Metastatic Liver Carcinoma in the Lung (tissue), 2 donors: ENCODE measurements around a stretch of chr21.

- PRO-cap, 2 experiments: peak in 1 of 2 experiments; most common plus-strand start chr21:45288372 (in 1)
Measured at GRCh38 chr21:45288220-45289083, 757 bp upstream of the POFUT2 start.

DNA sequence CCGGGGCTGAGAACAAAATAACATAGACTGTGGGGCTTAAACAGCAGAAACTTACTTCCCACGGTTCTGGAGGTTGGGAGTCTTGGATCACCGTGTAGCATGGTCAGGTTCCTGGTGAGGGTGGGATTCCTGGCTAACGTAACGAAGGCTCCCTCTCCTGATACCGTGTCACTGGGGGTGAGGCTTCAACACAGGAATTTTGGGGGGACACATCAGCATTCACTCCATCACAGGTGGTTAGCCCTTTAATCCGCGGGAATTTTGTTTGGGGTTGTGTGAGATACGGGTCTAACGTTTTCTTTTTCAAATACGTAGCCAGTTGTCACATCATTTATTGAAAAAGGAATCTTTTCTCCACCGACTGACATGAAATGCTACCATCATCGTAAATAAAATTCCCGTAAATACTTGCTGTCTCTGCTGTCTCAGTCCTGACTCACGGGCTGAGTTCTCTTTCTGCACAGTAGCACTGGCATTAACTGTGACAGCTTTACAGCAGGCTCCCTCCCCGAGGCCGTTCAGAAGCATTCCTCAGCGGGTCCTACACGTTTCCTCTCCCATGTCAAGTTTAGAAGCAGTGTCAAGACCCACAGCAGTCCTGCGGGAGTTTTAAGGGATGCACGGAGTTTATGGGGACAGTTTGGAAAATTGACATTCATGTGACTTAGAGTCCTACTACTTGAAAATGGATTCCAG is 8.2 kb upstream of the POFUT2 start:
- PRO-cap, 2 experiments: peak in 1 of 2 experiments; most common plus-strand start position 521 of the sequence (in 1)

DNA sequence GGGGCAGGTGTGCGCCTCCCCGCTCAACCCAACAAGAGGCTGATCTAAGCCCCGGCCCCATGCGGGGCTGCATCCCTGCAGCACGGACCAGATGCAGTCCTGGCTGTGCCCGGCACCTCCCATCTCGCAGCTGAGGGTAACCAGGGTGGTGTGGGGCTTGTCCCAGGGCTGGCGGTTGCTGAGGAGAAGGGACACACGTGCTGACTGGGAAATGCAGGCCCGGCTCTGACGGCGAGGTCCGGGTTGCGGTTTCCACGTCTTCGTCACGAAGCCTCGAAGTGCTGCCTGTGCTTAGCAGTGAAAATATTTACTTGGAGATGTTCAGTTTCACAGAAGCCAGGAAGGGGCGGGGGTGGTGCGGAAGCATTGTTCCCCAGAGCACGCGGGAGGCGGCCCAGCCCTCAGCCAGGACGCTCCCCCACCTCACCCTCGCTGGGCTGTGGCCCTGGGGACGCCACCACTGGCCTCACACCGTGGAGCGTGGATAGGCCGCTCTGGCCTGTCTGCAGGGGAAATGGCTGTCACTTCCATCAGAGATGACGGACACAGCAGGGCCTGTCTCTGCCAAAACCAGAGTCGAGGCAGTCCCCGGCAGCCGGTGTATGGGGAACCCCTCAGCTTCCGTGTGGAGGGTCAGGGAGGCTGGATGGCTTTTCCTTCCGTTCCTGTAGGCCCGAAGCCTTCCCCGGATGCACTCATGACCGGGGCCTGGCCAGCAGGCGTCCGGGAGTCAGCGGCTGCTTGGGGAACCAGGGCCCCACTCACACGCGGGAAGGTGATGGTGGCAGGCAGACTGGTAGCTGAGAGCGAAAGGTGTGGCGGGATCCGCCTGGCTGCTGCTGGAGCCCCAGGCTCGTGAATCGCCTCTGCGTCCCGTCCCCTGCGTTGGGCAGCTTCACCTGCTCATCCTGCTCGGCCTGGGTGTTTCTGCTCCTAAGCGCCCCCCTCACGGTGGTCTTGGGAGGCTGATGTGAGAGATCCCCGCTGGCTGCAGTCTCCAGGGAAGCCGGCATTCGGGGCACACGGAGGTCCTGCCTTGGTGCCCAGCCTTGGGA is 14.6 kb upstream of the POFUT2 start:
- PRO-cap, 2 experiments: peak in 2 of 2 experiments; most common plus-strand start position 469 of the sequence (in 1); most common minus-strand start position 132 of the sequence (in 2)

DNA sequence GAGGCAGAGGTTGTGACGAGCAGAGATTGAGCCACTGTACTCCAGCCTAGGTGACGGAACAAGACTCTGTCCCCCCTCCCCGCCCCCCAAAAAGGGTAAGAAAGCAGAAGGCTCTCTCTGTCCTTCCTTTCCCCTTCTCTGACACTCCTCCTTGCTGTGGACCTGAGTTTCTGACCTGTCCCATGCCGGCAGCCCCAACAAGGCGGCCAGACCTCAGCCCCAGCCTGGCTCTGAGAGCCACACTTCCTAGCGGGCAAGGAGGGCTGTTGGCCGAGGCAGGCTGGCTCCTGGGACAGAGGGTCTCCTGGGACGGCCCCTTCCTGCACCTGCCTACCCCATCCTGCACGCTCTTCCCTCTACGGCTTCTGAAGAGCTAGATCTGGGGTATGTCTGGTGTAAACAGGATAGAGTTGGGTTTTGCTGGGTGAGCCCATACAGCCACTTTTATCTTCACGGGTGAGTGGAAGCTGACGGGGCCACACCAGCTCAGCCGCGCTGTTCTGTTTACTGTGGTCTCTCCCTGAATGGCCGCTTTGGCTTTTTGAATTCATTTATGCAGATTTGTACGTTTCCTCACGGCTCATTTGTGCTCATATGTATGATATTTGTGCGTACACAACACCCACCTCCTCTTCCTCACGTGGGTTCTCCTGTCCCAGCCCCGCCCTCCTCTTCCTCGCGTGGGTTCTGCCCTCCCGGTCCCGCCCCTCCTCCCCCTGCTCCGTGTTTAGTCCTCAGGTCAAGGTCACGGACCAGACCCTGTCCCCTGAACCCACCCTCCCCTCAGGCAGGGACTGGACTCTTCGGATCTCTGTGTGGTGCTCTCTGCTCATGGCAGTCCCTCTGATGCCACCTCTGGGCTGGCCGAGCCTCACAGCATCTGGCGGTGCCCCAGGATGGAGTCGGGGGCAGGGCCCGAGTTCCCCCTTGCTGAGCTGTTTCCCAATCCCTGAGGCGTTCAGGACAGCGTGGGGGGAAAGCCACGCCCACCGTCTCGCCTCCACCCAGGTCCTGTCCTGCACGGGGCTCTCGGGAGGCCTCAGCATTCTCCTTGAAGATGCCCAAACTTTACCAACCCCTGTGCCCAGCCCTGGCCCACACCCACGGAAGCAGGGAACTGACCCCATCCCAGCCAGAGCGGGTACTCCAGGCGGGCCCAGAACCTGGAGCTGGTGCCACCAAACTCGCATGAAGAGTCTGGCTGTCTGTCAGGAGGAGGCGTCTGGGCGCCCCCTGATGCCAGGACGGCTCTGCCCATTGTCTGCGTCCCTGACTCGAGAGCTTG is 34.8 kb upstream of the POFUT2 start:
- PRO-cap, 2 experiments: peak in 1 of 2 experiments; most common plus-strand start position 1,014 of the sequence (in 1); most common minus-strand start position 845 of the sequence (in 1)

GRCh38 chr21:45324657-45325168 is 37.0 kb upstream of the POFUT2 start:
- PRO-cap, 2 experiments: no peak in any of the 2 experiments

- PRO-cap, 2 experiments: peak in 1 of 2 experiments; most common plus-strand start chr21:45409618 (in 1)
Measured at GRCh38 chr21:45409399-45410220, 4.6 kb downstream of the COL18A1 start.

DNA sequence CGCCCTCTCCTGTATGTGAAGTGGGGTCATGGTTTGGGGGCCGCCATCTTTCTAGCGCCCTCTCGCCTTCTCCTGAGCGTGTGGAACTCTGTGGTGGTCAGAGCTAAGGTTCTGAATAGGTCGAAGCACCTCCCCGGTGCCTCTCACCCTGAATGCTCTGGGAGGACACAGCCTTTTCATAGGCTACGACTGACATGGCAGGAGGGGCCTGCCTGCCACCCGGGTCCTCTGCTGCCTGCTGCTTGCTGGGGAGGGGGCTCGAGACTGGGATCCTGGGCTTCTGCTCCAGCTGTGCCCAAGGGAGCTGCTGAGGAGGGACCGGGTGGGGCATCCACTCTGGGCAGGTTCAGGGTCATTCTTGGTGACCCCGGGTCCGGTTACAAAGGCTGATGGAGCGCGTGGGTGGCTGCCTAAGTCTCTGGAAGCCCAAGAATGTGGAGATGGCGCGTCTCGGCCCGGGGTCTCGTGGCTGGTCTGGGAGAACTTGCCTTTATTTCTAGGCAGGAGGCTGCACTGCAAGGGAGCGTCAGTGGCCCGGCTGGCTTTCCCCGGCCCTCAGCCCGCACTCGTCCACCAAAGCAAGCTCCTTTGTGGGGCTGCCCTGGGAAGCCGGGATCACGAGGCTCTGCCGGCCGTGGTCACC is 25.4 kb downstream of the COL18A1 start:
- PRO-cap, 2 experiments: no peak in any of the 2 experiments

- PRO-cap, 2 experiments: peak in 1 of 2 experiments; most common plus-strand start chr21:45469864 (in 1)
Measured at GRCh38 chr21:45469049-45470281, 64.5 kb downstream of the COL18A1 start.

DNA sequence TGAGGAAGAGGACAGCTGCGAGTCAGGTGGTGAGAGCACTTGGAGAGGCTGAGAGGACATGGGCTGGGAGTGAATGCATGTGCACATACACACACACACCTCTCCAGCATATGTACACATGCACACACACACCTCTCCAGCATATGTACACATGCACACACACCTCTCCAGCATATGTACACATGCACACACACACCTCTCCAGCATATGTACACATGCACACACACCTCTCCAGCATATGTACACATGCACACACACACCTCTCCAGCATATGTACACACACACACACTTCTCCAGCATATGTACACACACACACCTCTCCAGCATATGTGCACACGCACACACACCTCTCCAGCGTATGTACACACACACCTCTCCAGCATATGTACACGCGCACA is 58.5 kb downstream of the SLC19A1 start:
- PRO-cap, 2 experiments: no peak in any of the 2 experiments

GRCh38 chr21:45535572-45536020 is 6.6 kb downstream of the SLC19A1 start:
- PRO-cap, 2 experiments: peak in 1 of 2 experiments; most common plus-strand start chr21:45535921 (in 1); most common minus-strand start chr21:45535777 (in 1)

DNA sequence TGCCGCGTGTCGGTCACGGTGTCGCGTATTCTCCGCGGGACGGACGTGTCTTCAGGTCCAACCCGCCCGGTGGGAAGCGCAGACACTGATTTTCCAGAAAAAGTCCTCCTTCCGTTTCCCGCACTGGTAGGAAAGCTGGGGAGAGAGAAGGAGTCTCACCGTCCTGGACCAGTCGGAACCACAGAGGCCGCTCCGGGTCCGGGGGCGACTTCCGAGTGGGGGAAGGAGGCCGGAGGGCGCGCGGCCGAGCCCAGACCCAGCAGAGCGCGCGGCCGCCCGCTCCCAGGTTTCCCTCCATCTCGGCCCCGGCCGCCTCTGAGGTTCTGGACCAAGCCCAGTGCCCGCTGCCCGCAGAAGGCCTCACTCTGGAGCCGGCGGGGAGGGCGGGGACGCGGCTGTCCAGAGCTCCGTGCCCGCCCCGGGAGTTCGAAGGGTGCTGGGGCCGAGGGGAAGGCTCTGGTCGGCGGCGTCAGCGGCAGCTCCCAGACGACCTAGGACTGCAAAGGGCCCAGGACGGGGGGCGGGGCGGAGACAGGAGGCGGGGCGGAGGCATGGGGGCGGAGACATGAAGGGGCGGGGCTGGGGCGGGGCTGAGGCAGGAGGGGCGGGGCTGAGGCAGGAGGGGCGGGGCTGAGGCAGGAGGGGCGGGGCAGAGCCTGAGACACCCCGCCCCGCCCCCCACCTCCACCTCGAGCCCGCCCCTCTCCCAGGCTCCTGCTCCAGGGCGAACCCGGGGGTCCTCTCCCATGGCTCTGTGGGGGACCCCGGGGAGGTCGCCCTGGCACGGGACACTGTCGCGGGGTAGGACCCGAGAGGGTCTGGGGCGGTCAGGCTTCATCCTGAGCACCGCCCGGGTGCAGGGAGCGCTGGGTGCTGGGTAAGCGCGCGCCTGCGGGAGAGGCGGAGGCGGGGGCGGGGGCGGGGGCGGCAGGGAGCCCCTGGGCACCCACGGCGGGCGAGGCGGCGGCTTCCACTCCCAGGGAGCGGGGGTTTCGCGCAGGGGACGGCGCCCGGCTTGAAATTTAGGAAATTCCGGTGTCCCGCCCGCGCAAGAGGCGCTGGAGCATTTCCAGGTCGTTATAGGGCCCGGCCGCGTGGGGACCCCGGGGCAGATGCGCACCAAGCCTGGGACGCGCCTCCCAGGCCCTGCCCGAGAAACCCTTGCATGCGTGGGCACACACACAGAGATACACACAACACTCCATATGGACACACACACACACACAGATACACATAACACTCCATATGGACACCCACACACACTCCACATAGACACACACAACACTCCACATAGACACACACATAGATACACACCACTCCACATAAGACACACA is 48.3 kb upstream of the SLC19A1 start:
- PRO-cap, 2 experiments: peak in 1 of 2 experiments; most common minus-strand start position 485 of the sequence (in 1)

- PRO-cap, 2 experiments: peak in 2 of 2 experiments; most common plus-strand start chr21:45892179 (in 1); most common minus-strand start chr21:45892187 (in 2)
Measured at GRCh38 chr21:45892042-45892710, 89.4 kb upstream of the COL6A1 start.

DNA sequence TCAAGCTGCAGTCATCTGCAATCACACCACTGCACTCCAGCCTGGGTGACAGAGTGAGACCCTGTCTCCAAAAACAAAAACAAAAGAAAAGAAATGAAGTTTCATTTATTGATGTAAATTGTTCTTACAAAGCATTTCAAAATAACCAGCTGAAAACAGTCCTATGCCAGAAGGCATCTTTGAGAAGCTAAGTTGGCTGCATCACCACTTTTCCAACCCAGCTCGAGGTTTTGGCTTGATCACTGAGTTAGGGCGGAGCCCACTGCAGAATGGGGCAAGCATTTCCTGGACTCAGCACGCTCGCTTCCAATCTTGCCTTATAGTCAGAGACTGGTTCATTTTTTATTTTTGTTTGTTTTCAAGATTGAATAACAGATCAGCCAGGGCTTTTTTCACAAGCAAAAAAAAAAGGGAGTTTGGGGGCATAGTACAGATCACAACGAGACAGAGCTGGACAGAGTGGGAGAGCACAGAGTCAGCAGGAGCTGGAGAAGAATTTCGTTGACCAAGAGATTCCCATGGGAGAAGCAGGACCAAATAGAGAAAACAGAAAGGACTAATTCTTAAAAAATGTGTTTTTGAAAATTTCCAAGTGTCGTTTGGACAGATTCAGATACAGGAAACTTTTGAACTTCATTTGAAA is 23.5 kb upstream of the COL6A1 start:
- PRO-cap, 2 experiments: no peak in any of the 2 experiments

DNA sequence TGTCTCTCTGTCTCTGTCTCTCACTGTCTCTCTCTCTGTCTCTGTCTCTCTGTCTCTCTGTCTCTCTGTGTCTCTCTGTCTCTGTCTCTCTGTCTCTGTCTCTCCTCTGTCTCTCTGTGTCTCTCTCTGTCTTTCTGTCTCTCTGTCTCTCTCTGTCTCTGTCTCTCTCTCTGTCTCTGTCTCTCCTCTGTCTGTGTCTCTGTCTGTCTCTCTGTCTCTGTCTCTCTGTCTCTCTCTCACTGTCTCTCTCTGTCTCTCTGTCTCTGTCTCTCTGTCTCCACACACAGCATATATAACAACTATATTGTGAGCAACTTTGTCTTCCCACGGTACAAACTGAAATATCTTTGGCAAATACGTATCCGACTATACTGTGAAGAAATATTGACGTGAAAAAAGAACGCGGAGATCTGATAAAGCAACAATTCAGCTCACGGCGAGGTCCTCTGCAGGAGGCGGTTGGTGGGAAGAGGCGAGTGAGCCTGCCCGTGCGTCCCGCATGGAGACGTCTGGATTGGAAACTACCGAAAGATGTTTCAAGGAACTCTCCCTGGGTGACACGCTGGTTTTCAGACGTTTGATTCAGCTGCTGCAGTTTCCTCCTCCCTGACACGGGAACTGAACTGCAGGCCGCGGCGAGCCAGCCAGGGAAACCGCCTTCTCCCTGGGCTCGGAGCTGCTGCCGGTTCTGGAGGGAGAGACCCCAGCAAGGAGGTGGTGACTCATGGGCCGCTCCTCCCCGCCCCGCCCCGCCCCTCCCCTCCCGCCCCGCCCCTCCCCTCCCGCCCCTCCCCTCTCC is 533 bp upstream of the COL6A1 start:
- PRO-cap, 2 experiments: peak in 2 of 2 experiments; most common plus-strand start position 442 of the sequence (in 1); most common minus-strand start position 620 of the sequence (in 2)

GRCh38 chr21:46004958-46005161 is 23.3 kb downstream of the COL6A1 start:
- PRO-cap, 2 experiments: no peak in any of the 2 experiments

GRCh38 chr21:46056406-46057319 is 41.2 kb upstream of the COL6A2 start:
- PRO-cap, 2 experiments: peak in 2 of 2 experiments; most common plus-strand start chr21:46056845 (in 1); most common minus-strand start chr21:46056589 (in 2)

DNA sequence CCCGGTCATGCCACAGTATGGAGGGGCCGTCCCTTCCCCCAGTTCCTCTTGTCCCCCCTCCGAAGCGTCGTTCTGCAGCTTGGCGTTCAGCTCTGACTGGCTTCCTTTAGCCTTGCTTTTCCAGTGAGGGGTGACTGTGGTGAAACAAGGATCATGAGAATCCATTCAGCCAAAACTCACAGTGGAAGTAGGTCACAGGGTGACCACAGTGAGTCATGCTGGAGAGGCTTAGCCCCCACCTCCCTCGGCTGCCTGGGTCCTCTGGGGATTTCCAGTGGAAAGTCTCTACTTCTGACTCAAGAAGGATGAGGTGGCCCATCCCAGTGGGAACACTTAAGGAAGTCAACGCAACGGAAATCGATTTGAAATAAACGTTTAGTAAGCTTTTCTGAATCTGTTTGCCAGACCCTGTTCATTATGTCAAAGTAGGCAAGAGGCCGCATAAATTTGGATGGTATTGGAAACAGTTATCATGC is 37.2 kb upstream of the COL6A2 start:
- PRO-cap, 2 experiments: peak in 2 of 2 experiments; most common minus-strand start position 98 of the sequence (in 2)

DNA sequence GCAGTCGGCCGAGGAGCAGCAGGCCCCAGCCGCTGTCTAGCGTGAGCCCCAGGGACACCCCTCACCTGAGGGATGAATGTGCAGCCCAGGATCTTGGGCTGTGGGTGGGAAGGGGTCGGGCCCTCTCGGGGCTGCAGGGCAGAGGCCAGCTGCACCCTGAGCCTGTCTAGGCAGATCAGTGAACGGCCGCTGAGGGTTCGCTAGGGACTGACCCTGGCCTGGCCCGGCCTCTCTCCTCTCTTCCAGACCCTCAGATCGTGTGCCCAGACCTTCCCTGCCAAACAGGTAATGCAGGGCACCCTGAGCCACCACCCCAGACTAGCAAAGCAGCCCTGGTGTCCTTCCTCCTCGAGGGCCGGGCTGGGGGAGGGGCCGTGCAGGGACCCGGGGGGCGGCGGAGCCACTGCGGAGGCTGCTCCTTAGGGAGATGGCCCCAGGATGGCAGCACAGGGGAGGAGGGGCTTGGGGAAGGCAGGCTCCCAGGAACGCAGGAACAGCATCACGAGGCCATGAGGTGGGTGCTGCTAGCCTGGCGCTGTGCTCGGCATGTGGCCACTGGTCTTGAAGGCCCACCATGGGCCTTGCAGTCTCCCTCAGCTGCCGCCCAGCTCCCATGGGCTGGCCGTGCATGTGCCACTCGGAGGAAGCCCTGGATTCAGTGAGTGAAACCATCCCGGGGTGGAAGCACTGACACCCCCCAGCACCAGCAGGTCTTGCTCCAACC is 28.5 kb downstream of the COL6A2 start:
- PRO-cap, 2 experiments: no peak in any of the 2 experiments

DNA sequence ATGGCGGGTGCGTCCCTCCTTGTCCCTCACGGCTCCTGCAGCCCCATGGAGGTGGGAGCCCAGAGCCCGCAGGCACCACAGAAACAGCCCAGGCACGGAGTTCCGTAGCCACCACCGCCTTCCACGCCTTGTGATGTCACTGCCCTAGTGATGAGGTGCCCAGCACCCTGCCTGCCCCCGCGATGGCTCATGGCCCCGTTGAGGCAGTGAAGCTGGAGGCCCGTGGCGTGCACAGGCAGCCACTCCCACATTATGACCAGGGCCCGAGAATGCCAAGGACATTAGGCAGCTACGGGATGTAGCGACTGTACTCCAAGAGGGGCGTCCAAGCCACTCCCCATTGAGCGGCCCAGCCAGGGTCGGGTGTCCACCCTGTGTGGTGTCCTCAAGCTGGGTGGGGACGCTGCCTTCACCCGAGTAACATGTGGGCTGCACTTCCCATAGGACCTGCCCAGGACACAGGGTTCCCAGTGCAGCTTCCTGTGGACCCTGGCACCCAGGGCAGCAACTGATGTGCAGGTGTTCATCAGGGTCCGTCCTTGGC is 1.4 kb downstream of the SPATC1L start:
- PRO-cap, 2 experiments: no peak in any of the 2 experiments

- PRO-cap, 2 experiments: no peak in any of the 2 experiments
Measured at GRCh38 chr21:46242218-46243130, 13.9 kb upstream of the LSS start.